Jurkat, Clone E6-1 (cell line): ENCODE data around the genes ZNF286A and ZSWIM7.

DNA sequence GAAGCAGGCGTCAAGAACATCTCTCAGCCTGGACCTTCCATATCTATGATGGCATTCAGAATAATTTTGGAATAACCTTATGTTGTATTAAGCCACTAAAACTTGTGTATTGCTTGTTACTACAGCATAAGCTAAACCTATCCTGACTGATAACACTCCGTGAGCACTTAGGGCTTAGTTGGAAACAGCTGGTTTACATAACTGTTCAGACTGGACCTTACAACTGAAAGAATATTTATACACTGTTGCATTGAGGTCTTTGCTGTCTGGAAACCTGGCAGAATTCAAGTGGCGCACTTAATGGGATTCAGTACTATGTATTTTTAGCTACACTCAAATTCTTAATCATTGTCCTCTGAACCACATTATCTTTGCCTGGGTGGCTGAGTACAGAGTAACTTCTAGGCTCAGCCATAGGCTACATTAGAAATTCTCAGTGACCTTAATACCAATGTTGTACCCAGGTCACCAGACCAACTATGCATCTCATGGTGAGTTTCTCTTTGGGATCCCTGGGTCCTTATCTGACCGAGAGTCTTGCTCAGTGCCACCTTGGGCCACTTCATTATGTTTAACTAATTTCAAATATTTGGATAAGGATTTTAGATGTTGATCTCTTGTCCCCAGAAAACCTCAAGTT is 172.8 kb downstream of the PMP22 start:
- RRBS, result no CpG with 5 or more reads among the region's 4 CpGs

DNA sequence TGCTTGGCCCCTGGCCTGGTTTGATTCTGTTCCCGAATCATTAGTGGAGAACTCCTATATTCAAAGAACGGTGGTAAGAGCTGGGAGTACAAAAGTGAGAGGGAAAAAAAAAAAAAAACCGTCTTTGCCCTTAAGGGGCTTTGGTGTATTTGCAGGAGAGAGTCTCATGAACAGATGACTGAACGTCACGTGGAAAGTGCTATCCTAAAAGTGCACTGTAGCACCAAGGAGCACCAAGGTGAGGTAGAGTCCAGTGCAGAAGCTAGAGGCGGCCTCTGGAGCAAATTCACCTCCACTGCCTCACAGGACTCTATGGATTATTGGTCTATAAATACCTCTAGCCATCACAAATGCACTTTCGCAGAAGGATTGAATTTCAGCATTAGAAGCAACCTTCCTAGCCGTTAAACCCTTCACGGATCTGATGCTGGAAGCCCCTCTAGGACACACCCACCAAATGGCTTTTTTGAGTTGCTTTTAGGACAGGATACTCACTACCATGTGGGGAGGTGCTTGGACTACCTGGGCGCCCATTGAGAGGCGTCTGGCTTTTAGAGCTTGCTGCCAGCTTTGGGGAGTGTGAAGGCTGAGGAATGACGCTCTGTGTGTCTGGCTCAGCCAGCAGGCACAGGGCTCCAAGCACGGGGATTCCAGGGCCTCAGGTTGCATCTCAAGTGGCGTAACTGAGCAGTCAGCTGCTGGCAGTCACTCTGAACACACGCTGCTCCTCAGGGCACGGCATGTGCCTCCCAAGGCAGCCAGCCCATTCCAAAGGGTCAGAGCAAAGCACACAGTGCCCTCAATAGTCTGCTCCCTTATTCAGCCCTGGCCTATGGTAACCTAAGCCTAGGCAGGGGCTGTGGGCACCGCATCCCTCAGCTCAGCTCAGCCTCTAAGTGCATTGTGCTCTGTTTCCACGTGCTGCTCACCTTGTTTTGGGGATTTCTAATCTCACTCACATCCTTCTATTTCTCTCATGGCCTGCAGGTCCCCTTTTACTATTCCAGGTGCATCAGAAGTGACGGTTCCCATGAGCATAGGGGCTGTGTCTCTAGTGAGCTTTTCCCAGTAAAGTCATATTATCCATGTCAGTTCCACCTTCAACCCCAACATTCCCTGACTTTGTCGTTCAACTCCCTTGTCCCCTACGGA is 52.6 kb downstream of the CDRT4 start:
- RRBS, result no CpG with 5 or more reads among the region's 21 CpGs

GRCh38 chr17:15433274-15433758 is 34.1 kb downstream of the CDRT4 start:
- RRBS, result no CpG with 5 or more reads among the region's 7 CpGs

DNA sequence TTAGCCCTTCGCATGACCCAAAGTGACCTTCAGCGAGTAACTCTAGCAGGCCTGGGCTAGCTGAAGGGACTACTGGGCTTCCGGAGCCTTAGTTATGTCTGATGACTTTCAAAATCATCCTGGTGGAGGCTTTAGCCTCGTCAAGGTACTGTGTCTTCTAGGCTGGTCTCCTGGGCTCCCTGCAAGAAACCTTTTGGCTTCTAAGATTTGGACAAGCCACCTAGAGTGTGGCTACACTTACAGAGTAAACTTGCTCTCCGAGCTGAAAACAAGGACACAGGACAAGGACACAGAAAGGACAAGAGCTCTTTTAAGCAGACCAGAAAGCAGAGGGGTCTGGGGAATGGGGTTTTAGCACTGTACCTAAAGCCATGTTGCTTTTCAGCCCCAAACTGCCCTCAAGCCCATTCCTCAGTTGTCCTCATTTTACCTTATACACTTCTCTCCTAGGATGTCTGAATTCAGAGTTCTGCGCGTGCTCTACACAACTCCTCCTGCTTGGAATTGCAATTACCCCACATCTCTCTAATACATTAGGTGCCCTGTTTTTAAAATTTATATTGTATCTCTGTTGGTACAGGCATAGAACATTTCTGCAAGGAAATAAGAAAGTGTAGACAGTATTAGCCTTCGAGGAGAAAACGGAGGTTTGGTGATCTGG is 29.2 kb upstream of the FBXW10B start:
- RRBS, result no CpG with 5 or more reads among the region's 9 CpGs

DNA sequence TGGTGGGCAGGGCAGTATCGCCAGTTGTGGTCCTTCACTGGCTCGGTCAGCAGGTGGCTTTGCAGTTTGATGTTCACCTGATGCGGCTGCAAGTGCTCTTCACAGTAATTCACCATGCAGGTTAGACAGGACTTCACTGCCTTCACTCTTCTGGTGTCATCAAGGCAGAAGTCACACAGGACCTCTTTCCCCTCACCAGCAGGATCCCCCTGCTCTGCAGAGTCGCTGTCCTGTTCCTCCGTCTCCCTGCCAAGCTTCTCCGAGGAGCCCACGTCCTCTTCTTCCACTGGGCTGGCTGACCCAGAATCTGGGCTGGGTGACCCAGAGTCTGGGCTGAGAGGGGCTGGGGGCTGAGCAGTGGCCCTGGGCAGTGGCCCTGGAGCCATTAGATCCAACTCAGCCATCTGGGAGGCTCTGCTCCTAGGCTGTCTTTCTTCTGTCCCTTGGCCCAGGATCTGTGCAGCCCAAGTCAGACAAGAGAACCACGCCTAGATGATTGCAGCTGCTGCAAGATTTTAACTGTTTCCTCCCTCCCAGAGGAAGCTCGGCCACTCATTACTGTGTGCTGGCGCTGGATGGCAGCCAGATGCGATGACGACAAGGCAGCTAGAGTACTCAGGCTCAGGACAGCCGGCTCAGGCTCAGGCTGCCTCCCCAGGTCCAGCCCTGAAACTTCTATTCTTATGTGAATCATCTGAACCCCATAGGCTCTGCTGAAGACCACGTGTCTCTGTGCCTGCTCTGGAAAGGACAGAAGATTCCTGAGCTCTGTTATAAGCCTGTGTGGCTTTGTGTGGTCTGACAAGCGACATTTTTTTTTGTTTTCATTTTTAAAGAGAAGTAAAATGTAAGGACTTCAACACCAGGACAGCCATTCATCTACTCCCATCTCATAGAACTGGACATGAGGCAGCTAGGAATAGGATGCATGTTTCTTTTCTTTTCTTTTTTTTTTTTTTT is 32.0 kb upstream of the FBXW10B start:
- RRBS, result no CpG with 5 or more reads among the region's 15 CpGs

GRCh38 chr17:15699209-15700506 is at the start of gene ZNF286A:
Gene ZNF286A, plus strand, starts transcription at chr17:15699752.
- RRBS, result no CpG with 5 or more reads among the region's 74 CpGs

- RRBS, result no CpG with 5 or more reads among the region's 9 CpGs
These were observed 30.3 kb upstream of the ADORA2B start for GRCh38 chr17:15914258-15915309.

- RRBS, result no CpG with 5 or more reads among the region's 16 CpGs
These were observed 3.3 kb downstream of the ADORA2B start for GRCh38 chr17:15948142-15948759.

DNA sequence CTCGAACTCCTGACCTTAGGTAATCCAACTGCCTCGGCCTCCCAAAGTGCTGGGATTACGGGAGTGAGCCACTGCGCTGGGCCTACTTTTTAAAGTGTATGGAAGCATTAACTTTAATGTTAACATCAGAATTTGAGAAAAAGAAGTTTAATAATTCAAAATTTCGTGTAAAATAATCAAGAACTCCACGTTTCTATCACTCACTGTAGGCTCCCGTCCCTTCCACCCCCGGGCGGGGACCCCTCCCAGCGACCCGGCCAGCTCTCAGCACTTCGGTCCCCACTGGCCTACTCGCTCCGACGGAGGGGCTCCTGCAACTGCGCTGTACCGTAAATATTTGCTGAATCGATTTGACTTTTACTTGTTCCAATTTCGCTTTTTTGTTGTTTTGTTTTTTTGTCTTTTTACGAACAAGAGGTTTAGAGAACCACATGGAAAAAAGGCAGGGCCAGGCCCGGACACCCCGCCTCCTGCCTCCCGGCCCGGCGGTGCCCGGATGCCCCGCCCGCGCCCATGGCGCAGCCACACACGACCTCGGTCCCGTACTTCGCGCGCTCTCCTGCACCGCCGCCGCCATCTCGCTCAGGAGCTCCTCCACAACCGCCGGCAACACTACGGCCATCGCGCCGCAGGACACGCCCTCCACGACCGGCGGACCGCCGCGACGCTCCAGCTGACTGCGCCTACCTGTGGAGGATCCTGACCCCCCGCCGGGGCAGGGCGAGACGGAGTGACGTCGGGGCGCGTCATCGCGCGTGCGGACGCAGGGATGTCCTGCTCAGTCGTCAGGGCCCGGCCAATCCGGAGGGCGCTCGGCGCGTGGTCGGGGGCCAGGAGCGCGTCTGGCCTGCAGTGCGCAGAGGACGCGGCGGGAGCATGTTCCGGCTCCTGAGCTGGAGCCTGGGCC is at the start of gene ZSWIM7:
TSS of gene ZSWIM7 (minus strand) at position 732 of the 907 bp plus-strand sequence.
- RRBS, result 2% methylated on average over 36 of the region's 83 CpGs

GRCh38 chr17:16061502-16062224 is 62.0 kb downstream of the TTC19 start:
- RRBS, result no CpG with 5 or more reads among the region's 3 CpGs

DNA sequence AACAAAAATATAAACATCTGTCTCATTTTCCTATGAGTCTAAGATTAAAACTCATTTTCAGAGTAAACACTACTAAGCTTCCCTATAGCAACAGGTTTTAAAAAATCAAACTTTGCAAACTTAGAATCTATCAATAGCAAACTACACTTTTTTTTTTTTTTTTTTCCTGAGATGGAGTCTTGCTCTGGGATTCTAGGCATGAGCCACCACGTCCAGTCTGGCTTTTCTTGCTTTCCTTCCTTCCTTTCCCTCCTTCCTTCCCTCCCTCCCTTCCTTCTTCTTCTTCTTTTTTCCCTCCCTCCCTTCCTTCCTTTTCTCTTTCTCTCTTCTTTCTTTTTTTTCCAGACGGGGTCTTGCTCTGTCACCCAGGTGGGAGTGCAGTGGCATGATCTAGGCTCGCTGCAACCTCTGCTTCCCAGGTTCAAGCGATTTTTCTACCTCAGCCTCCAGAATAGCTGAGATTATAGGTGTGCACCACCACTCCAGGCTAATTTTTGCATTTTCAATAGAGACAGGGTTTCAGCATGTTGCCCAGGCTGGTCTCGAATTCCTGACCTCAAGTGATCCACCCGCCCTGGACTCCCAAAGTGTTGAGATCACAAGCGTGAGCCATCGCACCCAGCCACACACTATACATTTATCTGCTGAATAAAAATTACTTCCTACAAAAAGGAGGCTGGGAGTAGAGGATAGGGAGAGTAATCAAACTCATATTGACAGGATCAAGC is 82.5 kb downstream of the NCOR1 start:
- RRBS, result no CpG with 5 or more reads among the region's 8 CpGs

DNA sequence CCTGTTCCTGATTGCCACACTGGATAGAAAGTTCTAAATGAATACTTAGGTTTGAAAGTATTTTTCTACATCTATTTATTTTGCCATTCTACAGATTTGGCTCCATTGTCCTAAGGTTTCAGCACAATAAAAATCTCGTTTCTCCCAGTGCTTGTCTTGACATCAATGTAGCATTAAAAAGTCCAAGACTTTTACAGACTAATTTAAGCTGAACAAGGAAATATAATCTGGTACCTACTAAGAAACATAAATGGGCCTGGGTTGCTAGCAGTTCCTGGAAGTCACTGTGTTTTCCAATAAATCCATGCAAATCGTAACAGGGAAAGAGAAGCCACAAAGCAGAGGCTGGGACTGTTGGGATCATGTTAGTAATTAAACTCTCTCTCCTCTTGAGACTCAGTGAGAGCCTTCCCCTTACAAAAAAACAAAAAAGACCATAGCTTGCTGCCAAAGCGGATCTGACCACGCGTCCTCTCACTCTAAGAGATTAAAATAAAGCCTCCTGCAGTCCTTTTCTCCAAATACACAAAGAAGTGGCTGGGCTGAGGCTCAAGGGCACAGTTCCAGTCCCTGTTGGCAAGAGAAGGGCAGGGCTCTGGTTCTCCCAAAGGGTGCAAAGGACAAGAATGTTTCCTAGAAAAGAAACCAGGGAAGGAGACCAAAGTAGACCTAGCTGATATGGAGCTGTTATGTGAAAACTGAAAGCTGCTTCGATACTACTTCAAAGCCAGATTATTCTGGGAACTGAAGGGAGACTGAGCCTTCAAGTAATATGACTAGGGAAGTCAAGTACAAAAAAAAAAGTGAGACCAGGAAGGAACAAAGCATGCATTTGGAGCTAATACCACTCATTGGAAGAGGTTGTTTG is 38.5 kb downstream of the PIGL start:
- RRBS, result no CpG with 5 or more reads among the region's 6 CpGs

- RRBS, result 41% methylated on average over 7 of the region's 67 CpGs
These were observed 8.2 kb upstream of the TRPV2 start for GRCh38 chr17:16406850-16407856.

DNA sequence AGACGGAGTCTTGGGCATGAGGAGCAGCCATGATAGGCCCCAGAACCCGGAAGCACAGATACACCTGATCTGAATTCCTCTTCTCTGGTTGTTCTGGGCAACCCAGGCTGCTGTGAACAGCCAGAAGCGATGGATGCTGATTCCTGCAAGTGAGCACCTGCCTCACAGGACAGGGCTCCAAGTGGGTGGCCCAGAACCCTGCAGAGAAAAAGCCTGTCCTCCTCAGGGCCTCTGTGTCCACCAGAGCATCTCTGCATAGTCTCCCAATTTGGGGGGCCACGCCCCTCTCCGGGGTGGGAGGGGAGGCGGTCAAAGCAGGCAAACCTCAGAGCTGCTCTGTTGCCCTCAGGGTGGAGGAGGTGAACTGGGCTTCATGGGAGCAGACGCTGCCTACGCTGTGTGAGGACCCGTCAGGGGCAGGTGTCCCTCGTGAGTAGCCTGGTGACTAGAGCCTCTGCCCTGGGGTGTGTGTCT is 19.2 kb downstream of the TRPV2 start:
- RRBS, result no CpG with 5 or more reads among the region's 10 CpGs

GRCh38 chr17:16465959-16466836 is 25.8 kb downstream of the LRRC75A start:
- RRBS, result no CpG with 5 or more reads among the region's 10 CpGs

DNA sequence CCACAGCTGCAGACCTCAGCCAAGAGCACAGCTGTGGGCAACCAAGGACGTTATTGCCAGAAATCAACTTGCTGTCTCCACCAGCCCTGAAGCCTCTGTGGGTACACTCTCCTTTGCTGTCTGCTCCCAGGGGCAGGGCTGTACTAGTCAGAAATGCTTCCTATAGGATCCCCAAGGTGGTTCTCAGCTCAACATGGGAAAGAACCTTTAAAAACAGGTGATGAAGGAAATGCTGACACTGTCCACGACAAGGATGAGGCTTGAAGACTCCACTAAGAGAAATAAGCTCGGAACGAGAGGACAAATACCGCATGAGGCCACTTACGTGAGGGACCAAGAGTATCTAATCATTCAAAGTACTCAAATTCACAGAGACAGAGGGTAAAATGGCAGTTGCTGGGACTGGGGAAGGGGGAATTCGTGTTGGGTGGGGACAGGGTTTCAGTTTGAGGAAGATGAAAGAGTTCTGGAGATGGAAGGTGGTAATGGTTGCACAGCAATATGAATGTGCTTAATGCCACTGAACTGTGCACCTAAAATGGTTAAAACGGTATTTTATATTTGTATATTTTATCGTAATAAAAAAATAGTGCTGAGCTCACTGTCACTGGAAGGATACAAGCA is 20.4 kb downstream of the LRRC75A start:
- RRBS, result no CpG with 5 or more reads among the region's 9 CpGs

GRCh38 chr17:17182087-17182628 is 24.0 kb downstream of the PLD6 start:
- RRBS, result no CpG with 5 or more reads among the region's 12 CpGs

- RRBS, result no CpG with 5 or more reads among the region's 35 CpGs
These were observed 48.9 kb downstream of the NT5M start for GRCh38 chr17:17351851-17352786.

- RRBS, result no CpG with 5 or more reads among the region's 12 CpGs
These were observed 58.5 kb downstream of the NT5M start for GRCh38 chr17:17361572-17362252.

GRCh38 chr17:17493050-17494143 is 2.8 kb downstream of the RASD1 start:
- RRBS, result 82% methylated on average over 5 of the region's 21 CpGs